Thoracic aorta endothelial cell (primary cell): ENCODE results near the genes GSK3A, CXCL17, PSG1 and PSG6.

DNA sequence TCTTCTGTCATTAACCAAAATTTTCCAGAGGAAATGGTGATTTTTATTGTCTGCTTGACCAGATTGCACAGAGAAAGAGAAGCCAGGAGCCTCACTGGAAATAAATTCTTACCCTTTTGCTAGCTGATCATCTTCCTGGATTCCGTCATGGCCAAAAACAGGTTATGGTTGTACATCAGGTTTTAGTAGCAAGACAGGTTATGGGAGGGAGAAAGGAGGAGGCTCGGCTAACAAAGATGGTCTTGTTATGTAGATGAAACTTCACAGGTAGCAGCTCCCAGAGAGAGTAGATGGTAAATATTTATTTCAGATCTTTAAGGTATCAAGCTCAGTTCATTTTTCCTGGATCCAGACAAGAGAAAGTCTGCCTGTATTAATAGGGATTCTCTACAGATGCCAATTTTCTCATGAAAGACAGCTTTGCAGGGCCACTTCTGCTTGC, 19.7 kb upstream of the CEACAM3 start:
- CAGE, long polyA plus RNA: no peak

GRCh38 chr19:41936695-41937260, 8.5 kb upstream of the ERFL start:
- CAGE, long polyA plus RNA: no peak

GRCh38 chr19:42086339-42087395, 10.7 kb downstream of the ZNF574 start:
- CAGE, long polyA plus RNA: no peak

- CAGE, long polyA plus RNA: no peak
Observed at GRCh38 chr19:42179434-42179633, 38.1 kb downstream of the DEDD2 start.

GRCh38 chr19:42201477-42202537, 15.7 kb downstream of the DEDD2 start:
- CAGE, long polyA plus RNA: no peak

DNA sequence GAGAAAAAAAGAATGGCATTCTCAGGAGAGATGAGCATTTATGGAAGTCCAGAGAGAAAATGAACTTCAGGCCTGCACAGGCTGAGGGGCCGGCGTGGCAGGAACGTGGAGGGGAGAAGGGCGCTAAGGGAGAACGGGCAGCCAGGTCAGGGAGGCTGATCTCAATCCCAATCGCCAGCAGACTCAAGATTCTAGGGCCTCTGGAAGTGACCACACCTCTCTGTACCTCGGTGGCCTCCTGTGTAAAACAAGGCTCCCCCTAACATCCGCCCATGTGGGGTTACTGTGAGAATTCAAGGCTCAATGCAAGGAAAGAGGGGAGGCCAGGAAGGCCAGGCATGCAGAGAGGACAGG, 14.1 kb downstream of the DEDD2 start:
- CAGE, long polyA plus RNA: no peak

DNA sequence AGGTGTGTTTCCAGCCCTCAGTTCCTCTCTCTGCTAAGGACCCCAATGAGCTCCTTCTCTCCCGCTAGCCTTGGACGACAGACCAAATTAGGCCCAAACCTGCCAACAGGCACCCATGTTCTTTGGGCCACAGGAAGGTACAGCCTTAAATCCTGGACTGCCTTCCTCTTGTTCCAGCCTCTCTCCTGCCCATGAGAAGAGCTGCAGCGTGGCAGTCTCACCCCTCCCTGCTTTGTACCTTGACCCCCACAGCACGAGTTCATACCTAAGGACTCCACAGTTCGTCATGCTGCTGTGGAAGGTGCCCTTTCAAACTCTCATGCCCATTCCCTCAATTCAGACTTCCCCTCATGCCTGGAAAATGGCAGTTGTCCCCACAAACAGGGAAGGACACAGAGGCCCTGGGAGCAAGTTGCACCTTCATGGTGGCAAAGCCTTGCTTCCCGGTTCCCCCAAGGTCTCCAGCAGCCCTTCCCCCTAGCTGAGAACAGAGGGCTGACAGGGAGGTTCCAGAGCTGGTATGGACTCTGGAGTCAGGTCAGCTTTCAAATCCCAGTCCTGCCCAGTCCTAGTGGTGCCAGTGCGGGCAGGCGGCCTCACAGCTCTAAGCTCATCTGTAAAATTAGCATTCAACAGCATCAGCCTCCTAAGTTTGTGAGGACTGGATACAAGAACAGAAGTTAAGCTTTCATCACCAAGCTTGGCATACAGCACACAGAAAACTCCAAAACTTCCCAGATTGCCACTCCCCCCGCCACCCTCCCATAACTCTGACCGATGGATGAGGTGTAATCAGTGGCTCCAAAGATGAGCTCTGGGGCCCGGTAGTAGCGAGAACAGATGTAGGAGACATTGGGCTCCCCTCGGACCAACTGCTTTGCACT, 8.6 kb downstream of the GSK3A start:
- CAGE, long polyA plus RNA: no peak

DNA sequence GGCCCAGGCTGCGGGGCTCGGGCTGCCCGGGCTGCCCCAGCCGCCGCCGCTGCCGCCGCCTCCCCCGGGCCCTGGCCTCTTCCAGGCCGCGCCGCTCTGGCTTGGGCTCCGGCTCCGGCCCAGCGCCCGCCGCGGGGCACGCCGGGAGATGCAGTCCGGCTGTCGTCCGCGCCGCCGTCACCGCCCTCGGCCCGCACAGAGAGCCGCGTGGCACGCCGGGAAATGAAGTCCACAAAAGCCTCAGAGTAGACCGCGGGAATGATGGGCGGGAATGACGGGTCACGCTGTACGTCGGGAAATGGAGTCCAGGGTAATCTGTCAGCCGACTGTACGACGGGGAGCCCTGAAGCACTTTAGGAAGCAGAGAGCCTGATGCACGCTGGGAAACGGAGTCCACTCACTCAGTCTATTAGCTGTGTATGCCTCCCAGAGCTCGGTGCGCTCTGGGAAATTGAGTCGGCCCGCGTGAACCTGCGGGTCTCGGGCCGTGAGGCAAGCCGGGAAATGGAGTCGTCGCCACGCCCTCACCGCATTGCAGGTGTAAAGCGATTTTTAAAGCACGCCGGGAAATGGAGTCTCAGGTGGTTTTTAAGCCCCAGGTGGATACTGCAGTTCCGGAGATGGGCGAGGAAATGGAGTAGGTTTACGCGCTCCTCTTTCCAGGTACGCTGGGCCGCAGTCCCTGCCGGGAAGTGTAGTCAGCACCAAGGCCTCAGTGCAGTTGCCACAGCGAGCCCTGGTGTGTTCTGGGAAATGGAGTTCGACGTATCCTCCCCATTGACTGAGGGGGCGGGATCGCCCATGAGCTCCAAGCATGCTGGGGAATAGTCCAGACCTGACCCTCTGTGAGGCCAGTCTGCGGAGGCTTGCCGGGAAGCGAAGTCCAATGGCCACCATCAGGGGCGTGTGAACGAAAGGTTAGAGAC, at the start of gene GSK3A:
Gene GSK3A (minus strand): TSS at position 124 of the 926 bp plus-strand sequence.
- CAGE, long polyA plus RNA: no peak

GRCh38 chr19:42252137-42252588, 2.8 kb downstream of the ERF start:
- CAGE, long polyA plus RNA: no peak

DNA sequence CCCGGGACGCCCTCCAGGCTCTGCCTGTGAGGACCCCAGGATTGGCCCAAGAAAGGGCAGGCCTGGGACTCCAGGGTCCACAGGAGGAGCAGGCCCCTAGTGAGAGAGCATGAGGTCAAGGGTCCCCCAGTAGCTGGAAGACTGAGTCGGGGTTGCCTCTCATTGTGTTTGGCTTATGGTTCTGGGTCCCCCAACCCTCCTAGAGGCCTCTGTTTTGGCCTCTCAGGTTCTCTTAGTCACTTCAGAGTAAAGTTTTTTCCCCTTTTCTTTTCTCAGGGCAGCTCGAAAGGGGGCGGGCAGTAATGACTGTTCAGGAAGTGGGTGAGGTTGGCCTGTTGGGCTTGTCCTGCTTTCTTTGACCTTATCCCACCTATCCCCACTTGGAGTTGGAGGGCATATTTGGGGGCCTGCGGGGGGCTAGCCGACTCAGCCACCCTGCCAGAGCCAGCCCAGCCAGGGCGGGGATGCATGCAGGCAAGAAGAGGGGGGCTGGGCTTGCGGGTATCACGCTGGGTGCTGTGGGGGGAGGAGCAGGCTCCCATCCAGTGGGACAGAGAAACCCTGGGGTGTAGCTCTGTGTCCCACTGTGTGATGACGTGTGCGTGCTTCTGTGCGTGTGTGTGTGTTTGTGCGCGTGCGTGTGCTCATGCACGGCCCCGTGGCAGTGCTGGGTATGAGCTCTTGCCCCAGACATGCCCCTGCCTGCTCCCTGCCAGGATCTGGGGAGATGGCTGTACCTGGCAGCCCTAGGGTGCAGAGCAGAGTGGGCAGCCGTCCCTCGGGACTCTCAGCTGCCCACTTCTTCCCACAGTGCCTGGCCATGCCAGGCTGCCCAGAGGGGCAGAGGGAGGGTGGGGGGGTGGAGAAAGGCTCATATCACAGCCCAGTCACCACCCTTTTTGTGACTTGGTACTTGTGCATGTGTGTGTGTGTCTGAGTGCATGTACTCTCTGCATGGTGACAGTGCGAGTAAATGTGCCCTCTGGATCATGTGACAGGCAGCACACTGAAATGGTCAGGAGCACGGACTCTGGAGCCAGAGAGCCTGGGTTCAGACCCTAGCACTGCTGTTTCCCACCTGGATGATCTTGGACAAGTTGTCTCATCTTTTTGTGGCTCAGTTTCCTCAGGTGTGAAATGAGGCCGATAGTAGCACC, 1.6 kb downstream of the CIC start:
- CAGE, long polyA plus RNA: no peak

GRCh38 chr19:42277717-42278422, 8.8 kb downstream of the CIC start:
- CAGE, long polyA plus RNA: no peak

DNA sequence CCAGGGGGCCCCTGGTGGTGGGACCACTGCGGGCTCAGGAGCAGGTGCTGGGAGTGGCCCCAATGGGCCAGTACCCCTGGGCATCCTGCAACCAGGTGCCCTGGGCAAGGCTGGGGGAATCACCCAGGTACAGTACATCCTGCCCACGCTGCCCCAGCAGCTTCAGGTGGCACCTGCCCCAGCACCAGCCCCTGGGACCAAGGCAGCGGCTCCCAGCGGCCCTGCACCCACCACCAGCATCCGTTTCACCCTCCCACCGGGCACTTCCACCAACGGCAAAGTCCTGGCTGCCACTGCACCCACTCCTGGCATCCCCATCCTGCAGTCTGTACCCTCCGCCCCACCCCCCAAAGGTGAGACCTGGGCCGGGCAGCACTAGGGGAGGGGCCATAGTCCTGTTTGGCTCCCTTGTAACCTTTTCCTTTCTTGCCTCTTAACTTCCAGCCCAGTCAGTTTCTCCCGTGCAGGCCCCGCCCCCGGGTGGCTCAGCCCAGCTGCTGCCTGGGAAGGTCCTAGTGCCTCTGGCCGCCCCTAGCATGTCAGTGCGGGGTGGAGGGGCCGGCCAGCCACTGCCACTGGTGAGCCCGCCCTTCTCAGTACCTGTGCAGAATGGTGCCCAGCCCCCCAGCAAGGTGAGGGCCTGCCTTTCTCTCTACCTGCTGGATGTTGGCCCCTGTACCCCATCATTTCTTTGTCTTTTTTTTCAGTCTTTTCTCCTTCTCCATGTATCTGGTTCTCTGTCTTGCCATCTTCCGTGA, 10.6 kb upstream of the PRR19 start:
- CAGE, long polyA plus RNA: no peak

DNA sequence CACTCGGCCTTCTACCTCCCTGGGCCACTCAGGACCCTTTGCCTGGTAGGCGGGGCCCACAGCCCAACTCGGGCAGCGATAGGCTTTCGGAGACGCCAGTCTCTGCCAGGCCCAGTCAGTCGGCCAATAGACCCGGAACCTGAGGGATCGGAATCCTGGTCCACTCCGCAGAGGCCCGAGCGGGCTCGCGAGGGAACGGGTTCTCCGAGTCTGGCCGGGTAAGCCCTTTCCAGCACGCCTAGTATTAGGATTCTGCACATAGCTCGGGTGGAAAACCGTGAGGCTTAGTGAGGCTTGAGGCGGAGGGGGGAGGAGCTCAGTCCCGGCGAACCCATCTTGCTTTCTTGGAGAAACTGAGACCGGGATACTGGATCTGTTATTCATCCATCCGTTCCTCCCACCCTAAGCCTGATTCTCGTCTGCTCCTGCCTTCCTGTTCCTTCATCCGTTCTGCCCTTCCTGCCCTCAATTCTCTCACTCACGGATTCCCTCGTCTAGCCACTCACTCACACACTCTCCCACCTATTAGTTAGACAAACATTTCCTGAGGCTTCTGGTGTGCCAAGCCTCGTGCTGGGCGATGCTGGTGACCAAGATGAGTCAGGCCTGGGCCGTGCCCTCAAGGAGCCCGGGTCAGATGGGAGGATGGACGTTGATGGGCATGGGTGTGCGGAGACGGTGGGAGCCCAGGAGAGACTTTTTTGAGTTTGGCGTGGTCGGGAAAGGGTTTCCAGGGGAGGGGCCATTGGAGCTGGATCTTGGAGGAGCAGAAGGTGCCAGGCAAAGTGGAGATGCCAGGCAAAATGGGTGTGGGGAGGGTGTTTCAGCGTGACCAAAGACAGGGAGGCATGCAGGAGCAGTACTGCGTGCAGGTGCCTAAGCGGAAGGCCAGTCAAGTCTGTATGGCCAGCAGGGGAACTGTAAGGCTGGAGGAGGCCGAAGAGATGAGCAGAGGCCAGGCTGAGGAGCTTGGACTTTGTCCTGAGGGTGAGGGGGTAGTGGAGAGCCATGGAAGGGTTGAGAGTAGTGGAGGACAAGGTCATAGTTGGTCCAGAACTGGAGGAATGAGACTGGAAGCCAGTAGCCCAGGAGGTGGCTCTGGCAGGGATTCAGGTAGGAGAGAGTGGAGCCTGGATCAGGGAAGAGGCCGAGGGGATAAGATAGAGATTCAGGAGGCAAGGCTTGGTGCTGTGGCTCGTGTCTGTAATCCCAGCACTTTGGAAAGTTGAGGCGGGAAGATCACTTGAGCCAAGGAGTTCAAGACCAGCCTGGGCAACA, 7.3 kb upstream of the CNFN start:
- CAGE, long polyA plus RNA: no peak

DNA sequence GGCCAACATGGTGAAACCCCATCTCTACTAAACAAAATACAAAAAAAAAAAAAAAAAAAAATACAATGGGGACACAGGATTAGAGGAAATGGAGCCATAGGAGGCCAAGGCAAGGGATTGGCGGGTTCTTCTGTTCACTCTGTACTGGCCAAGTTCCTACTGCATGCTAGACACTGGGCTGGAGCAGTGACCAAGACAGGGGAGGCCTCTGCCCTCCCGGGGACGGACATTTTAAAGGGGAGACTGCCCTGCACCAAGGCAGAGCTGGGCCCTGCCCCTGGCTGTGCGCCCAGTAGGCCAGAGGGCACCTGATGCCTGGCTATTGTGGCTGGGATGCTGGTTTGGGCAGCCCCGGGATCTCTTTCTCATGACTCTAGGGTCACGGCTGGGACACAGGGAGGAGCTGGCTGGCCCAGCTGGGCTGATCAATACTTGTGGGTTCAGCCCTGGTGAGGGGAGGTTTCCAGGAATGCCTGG, 17.8 kb downstream of the LIPE start:
- CAGE, long polyA plus RNA: no peak

DNA sequence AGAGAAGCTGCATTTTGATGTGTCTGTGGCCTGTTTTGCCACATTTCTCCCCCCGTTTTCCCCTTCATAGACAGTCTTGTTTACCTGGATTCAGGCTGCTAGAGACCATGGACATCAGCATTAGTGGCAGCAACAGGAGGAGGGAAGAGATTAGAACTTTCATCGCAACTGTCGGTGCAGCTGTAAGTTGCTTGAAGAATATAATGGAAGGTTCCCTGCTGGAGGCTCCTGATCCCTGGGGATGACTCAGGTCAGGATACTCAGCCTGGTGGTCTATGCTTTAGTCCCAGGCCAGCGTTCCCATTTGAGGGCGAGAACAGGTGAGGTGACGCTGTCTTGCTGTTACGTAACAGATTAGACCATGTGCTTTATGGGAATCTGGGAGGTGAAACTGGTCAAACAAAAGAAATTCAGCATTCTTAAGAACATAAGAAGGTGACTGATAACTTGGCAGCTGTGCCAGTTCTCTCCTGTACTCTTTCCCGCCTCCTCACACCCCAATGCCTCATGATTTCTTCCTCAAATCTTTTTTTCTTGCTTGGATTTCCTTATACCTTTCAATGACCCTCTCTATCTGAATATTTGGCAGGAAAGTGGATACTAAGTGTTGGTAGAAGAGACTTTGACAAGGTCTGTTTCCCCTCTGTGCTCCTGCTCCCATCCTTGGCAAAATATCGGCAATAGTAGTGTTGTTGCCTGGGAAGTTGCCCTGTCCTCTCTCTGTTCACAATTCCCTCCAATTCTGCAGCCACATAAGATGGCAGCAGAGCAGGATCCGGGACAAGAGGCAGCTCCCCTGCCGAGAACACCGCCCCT, at the start of gene CXCL17:
Gene CXCL17 (minus strand): TSS at position 277 of the 816 bp plus-strand sequence.
- CAGE, long polyA plus RNA: no peak

GRCh38 chr19:42879468-42879928, at the start of gene PSG1:
Gene PSG1, minus strand, starts transcription at chr19:42879713.
- CAGE, long polyA plus RNA: no peak

DNA sequence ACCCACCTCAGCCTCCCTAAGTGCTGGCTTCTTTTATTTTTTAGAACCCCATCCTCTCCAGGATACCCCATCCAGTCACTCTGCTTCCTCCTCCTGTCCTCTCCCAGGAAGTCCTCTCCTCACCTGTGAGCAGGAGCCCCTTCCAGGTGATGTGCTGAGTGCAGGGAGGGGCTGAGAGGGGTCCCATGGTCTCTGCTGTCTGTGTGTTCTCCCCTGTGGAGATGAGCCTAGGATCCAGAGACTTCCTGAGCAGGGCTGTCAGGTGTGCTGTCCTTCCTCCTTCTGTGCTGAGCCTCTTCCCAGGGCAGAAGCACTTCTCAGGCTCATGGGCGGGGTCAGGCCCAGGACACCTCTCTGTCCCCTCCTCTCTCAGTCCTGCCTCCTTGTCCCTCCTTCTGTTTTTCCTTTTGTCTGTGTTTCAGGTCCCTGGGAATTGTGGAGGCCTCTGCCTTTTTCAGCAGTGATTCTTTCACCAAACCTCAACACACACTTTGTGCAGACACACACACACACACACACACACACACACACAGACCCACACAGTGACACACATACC, at the start of gene PSG6:
Gene PSG6 (minus strand): TSS at position 289 of the 556 bp plus-strand sequence.
- CAGE, long polyA plus RNA: no peak

DNA sequence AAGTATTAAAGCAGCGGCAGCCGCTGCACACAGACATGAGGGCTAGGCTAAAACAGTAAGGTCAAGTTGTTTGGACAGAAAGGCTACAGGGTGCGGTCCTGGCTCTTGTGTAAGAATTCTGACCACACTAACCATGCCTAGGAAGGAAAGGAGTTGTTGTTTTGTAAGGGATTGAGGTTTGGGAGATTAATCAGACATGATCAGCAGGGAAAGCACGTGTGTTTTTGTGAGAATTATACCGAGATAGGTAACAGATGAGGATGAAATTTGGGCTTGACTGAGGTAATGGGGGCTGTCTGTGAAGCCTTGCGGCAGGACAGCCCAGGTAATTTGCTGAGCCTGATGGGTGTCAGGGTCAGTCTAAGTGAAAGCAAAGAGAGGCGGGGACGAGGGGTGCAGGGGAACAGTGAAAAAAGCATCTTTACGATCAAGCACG, 27.9 kb upstream of the CD177 start:
- CAGE, long polyA plus RNA: no peak

DNA sequence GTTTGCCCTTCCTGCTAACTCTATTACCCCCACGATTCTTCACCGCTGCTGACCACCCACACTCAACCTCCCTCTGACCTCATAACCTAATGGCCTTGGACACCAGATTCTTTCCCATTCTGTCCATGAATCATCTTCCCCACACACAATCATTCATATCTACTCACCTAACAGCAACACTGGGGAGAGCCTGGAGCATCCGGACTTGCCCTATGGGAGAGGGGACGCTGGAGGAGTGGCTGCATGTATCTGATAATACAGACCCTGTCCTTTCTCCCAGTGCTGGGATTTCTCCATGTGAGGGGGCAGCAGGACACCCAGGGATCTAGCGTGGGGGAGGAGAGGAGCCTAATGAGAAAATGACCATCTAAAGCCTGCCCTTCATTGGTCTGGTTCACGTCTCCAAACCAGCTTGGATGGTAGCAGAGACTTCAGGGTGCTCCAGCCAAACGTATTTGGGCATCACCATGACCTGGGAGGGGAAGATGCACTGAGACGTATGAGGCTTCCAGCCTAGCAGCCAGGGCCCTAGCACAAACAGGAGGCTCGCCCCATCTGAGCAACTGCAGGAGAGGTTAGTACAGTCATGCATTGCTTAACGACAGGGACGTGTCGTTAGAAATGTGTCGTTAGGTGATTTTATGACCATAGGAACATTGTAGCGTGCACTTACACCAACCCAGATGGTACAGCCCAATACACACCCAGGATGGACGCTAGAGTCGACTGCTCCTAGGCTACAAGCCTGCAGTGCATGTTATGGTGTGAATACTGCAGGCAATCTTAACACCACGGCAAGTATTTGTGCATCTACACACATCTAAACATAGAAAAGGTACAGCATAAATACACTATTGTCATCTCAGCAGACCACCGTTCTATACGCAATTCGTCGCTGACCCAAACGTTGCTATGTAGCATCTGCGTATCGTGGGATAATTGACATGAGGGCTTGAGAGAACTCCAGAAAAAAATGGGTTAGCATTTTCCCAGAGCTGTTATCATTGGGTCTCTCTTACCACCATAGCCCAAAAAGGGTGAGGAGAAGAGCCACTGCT, 9.1 kb downstream of the CD177 start:
- CAGE, long polyA plus RNA: no peak

DNA sequence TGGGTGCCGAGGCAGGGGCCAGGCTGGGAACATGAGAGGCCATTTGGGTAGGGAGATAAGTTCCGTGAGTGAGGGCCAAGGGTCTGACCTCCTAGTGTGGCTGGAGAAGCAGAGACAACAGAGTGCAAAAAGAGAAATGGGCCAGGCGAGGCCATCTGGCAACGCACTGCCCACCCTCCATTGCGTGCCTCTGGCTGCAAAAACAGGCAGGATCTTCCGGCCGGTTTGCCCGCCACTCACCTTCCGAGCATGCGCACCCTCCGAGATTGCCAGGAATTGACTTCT, 262 bp upstream of the TEX101 start:
- CAGE, long polyA plus RNA: no peak